Hair follicular keratinocyte (primary cell): Measurements from ENCODE around the genes PELI3, RCE1 and KDM2A.

- RAMPAGE, long total RNA, result no peak
Observed at GRCh38 chr11:66368736-66369961, 2.4 kb downstream of the SLC29A2 start.

- RAMPAGE, long total RNA, result no peak
Observed at GRCh38 chr11:66408781-66409460, 11.9 kb upstream of the NPAS4 start.

- RAMPAGE, long total RNA, result no peak
Observed at GRCh38 chr11:66438920-66439458, 341 bp upstream of the MRPL11 start.

DNA sequence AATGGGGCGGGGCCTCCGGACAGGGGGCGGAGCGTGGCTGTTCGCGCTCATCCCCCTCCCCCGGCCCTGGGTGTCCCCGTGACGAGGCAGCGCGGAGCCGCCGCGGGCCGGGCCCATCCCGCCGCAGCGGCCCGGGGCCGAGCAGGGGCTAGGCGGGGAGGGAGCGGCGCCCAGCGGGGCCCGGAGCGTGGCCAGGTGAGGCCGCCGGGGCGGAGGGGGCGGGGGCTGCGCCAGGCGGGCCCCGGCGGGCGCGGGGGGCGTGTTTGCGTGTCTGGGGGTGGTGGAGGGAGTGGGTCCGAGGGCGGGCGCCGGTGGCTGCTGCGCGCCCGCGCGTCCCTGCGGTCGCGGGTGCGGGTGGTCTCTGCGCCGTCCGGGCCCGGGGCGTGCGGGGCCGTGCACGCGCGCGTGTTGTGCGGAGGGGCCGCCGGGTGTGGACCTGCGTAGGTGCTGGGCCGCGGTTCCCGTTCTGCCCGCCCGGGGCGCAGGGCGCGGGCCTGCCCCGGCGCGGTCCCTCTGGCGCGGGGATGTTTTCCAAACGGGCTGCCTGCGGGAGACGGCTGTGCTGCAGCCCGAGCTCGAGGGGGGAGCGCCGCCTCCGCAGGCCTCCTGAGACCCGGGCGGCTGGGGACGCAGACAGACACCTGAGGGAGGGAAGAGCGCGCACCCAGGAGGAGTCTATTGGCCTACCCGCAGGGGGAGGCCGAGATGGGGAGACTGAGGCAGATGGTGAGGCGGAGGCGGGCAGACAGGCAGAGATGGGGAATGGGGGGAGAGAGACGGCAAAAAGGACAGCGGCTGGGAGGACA, at the start of gene PELI3:
PELI3 (plus strand) TSS at position 73 of the 806 bp plus-strand sequence.
- RAMPAGE, long total RNA, result no peak

- RAMPAGE, long total RNA, result no peak
Observed at GRCh38 chr11:66626327-66627395, 10.2 kb downstream of the RBM14 start.

GRCh38 chr11:66667397-66667951, 10.2 kb downstream of the RBM4B start:
- RAMPAGE, long total RNA, result no peak

- RAMPAGE, long total RNA, result no peak
Observed at GRCh38 chr11:66686239-66686756, 8.6 kb upstream of the RBM4B start.

GRCh38 chr11:66722890-66723411, 6.1 kb downstream of the SPTBN2 start:
- RAMPAGE, long total RNA, result no peak

- RAMPAGE, long total RNA, result no peak
Observed at GRCh38 chr11:66723412-66724129, 5.4 kb downstream of the SPTBN2 start.

GRCh38 chr11:66843114-66844014, at the start of gene RCE1:
RCE1 (plus strand) TSS chr11:66843441.
- RAMPAGE, long total RNA, result no peak

- RAMPAGE, long total RNA, result no peak
Observed at GRCh38 chr11:66847871-66848660, 4.8 kb downstream of the RCE1 start.

DNA sequence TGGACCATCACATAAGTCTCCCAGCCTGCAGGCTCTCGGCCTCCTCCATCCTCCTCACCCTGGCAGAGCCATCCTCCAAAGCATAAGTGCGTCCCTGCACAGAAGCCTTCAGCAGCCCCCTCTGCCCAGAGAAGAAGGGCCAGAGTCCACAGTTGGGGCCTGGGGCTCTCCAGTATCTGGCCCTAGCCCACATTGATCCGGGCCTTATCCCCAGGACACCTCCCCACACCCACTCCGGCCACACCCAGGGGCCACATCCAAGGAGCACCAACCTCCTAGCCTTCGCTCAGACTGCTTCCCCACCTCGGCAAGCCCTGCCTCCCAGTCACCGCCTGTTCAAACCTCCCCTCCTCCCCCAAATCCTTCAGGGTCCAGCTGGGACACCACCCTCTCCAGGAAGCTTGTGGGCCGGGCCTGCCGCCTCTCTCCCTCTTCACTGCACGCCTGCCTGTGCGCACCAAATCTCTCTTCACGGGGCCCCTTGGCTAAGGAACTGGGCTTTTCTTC, 20.6 kb downstream of the RHOD start:
- RAMPAGE, long total RNA, result no peak

GRCh38 chr11:67082163-67082547, 25.5 kb downstream of the RHOD start:
- RAMPAGE, long total RNA, result no peak

GRCh38 chr11:67118806-67119588, at the start of gene KDM2A:
KDM2A (plus strand) TSS chr11:67119263.
- RAMPAGE, long total RNA, result no peak

DNA sequence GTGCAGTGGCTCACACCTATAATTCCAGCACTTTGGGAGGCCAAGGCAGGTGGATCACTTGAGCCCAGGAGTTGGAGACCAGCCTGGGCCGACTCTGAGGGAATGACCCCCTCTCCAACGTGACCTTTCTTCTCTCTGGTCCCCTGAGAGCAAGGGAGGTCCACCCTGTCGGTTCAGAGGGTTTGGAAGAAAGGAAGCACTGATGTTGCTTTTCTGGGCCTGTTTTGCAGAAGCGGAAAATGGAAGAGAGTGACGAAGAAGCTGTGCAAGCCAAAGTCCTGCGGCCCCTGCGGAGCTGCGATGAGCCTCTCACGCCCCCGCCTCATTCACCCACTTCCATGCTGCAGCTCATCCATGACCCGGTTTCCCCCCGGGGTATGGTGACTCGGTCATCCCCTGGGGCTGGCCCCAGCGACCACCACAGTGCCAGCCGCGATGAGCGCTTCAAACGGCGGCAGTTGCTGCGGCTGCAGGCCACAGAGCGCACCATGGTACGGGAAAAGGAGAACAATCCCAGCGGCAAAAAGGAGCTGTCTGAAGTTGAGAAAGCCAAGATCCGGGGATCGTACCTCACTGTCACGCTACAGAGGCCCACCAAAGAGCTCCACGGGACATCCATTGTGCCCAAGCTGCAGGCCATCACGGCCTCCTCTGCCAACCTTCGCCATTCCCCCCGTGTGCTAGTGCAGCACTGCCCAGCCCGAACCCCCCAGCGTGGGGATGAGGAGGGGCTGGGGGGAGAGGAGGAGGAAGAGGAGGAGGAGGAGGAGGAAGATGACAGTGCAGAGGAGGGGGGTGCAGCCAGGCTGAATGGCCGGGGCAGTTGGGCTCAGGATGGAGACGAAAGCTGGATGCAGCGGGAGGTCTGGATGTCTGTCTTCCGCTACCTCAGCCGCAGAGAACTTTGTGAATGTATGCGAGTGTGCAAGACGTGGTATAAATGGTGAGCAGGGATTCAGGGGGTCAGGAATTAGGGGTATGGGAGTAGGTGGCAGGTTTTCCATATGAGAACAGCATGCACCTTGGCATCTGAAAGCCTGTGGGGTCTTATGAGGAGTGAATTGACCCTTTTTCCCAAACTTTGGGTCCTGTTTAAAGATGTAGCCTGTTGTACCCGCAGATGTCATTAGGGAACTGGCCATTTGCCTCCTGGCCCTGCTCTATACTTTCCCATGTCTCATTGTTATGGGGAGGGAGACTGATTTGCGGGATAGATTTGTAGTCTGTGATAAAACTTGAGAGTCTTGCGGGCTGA, 16.0 kb upstream of the GRK2 start:
- RAMPAGE, long total RNA, result no peak

DNA sequence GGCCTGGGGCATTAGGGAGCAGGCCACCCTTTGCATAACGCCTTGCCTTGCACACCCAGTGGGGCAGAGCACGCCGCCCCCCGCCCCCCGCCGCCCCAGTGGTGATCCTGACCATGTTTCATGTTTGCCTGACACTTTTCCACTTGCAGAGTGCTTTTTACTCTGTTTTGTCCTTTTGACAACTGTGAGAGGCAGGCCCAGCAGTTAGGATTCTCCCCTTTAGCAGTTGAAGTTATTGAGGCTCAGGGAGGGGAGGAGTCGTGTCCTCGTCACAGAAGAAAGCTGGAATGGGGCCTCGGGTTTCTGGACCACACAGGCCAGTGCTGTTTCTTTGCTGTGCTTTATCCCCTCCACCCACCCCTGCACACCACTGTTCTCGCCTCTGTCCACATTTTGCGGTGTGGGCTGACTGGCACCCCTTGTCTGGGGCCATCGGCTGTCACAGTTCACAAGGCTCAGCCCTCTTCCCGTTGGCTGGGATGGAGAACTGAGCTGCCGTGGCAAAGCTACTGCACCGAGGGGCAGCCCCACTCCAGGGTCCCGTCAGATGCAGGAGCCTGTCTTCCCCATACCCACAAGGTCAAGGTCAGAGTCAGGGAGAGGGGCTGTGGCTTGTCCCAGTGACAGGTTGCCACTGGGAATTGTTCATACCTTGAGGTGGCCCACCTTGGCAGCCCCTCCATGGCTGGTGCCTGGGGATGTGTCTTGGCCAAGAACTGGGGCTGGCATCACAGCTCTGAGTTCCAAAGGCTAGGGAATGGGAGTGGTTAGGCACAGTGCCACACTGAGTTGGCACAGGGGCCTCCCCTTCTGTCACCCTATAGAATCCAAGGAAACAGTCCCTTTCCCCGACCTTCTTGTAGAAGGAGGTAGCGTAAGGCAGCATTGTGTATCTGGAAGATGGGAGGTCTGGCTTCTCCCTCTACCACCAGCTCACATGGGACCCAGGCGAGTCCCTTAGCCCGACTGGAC, 3.1 kb downstream of the GRK2 start:
- RAMPAGE, long total RNA, result no peak

DNA sequence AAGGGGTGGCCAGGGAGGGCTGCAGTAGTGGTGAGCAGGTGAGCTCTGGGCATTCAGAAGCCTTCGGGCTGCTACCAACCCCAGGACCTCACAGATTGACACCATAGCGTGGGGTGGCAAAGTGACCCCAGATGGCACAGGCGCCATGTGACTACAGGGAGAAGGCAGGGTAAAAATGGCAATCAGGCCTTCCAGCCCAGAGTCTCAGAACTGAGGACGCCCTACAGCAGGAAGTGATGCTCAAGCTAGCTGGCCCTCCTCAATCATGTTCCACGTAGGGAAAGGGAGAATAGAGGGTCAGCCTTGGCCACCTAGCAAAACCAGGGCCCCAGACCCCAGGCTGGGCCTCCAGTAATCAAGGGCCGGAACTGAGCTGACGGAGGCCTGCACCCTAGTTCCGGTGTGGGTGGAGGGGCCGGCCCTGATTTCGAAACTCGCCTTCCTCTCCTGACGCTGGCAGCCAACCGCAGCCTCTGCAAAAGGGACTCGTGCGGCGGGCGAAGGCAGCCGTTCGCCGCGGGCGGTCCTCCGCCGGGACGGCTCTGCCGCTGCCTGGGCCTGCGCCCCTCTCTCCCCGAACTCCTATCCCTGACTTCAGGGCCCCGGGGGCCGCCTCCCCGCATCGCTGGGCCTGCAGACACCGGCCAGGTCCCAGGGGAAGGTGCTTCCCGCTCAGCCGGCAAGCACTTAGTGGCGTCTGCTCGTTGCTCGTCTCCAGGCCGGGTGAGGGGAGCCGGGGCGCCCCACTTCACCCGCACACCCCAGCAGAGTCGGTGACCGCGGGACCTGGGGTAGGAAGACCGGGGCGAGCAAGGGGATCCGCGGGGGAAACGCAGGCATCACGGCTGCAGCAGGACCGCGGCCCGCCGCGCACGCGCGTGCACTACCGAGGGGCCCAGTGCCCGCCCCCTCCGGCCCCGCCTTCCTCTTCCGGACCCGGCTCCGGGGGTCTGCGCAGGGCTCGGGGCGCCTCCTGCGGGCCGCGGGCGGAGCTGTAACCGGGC, 703 bp upstream of the ANKRD13D start:
- RAMPAGE, long total RNA, result no peak

DNA sequence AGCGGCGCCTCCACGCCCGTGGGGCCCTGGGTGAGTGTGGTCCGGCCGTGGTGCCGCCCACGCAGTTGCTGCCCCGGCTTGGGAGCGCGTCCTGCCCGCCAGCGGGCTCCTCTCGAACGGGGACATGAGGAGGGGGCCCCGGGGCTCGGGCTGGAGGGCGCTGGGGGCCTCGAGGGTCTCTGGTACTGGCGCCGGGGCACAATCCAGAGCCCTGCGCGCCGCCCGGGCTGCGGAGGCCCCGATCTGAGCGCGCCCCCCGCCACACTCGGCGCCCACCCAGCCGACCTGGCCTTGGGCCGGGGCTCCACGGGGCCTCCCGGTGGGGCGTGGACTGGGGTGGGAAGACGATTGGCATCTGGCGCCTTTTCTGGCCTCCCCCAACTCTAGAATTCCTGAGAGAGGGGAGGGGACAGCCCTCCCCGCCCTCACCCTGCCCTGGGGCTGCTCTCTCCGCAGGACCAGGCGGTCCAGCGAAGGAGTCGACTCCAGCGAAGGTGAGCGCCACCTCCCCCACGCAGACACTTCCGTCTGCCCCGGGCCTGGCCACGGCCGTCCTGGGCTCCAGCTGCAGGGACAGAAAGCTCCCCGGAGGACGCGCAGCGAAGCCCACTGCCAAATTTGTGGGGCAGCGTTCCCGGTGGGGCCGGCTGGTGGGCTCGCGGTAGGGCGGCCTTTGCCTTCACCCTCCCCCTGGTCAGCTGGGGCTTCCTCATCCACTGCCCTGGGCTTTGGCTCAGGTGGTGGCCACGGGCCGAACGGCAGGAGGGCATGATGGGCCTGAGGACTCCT, 526 bp downstream of the SSH3 start:
- RAMPAGE, long total RNA, result no peak

GRCh38 chr11:67331635-67332391, 21.5 kb downstream of the POLD4 start:
- RAMPAGE, long total RNA, result no peak

- RAMPAGE, long total RNA, result no peak
Observed at GRCh38 chr11:67353639-67354203, 375 bp upstream of the POLD4 start.